Cerebellum (tissue), 5 donors: ENCODE results near the genes OGFOD1, MT2A and MT1H.

- PRO-cap, 3 experiments, result peak in 2 of 3 experiments; most common plus-strand start chr16:55912341 (in 2); most common minus-strand start chr16:55912080 (in 1)
- RAMPAGE, long total RNA, result no peak
Observed at GRCh38 chr16:55911781-55912582, 36.8 kb upstream of the CES5A start.

DNA sequence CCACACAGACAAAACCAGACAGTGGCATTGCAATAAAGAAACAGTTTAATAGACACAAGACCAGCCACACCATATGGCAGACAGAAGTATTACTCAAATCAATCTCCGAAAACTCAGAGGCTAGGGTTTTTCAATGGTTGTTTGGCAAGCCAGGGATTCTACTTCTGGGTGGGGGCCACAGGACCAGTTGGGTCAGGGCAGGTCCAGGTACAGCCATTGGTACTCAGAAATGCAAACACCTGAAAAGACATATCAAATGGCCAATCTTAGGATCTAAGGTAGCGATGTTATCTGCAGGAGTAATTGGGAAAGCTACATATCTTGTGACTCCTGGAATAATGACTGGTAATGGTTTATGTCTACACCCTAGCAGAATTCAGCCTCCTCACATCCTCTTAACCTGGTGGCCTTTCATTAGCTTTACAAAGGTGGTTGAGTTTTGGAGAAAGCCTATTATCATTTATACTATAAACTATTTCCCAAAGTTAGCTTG is 40.8 kb upstream of the CES5A start:
- PRO-cap, 3 experiments, result no peak in any of the 3 experiments
- RAMPAGE, long total RNA, result no peak

- PRO-cap, 3 experiments, result no peak in any of the 3 experiments
- RAMPAGE, long total RNA, result no peak
Observed at GRCh38 chr16:56385767-56386462, 39.4 kb downstream of the AMFR start.

GRCh38 chr16:56389463-56390293 is 35.7 kb downstream of the AMFR start:
- PRO-cap, 3 experiments, result no peak in any of the 3 experiments
- RAMPAGE, long total RNA, result no peak

DNA sequence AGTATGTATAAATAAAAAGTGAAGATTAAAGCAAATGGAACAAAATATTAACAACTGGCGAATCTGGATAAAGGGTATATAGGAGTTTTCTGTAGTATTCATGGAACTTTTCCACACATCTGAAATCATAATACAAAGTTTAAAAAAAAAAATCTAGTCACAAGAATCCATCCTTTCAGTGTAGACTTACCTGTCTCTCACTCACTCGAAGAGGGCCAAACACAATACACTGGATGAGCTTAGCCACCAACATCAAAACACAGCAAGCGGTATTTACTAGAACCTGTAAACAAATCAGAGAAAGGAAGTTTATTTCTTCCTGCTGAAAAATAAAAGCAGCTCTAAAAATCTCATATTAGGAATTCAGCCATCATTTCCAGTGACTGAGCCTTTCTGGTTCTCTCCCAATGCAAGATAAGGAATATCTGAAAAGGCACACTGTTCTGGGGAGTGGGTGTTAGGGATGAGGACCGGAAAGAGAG is 11.2 kb downstream of the AMFR start:
- PRO-cap, 3 experiments, result no peak in any of the 3 experiments
- RAMPAGE, long total RNA, result no peak

- PRO-cap, 3 experiments, result no peak in any of the 3 experiments
- RAMPAGE, long total RNA, result no peak
Observed at GRCh38 chr16:56450156-56450625, 941 bp downstream of the NUDT21 start.

DNA sequence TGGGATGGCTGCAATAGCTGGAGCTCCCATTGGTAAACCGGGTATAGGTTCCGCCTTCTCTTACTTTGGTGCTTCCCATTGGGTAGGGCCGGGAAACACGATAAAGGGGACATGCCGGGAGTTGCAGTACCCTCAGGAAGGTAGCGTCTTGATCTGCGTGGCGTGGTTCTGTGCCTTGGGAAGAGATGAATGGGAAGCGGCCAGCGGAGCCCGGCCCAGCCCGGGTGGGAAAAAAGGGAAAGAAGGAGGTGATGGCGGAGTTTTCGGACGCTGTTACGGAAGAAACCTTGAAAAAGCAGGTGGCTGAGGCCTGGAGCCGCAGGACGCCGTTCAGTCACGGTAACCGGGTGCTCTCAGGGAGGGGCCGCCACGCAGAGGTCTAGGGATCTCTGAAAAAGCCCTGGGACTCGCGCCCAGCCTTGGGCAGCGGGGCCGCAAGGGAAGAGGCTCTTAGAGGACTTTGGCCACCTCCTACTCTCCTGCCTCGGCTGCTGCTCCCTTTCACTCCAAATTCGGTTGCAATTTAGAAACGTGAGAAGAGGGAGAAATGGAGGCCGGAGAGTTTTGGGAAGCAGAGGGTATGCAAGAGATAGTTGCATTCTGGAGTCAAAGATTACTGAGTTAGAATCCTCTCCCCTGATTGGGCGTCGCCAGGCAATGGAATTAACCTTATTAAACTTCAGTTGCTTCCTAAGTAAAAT is at the start of gene OGFOD1:
TSS of gene OGFOD1 (plus strand) at position 127 of the 701 bp plus-strand sequence.
- PRO-cap, 3 experiments, result peak in 3 of 3 experiments; most common plus-strand start position 94 of the sequence (in 2); most common minus-strand start position 336 of the sequence (in 1)
- RAMPAGE, long total RNA, result no peak

GRCh38 chr16:56606496-56606982 is 1.8 kb upstream of the MT2A start:
- PRO-cap, 3 experiments, result peak in 1 of 3 experiments; most common plus-strand start chr16:56606757 (in 1)
- RAMPAGE, long total RNA, result no peak

DNA sequence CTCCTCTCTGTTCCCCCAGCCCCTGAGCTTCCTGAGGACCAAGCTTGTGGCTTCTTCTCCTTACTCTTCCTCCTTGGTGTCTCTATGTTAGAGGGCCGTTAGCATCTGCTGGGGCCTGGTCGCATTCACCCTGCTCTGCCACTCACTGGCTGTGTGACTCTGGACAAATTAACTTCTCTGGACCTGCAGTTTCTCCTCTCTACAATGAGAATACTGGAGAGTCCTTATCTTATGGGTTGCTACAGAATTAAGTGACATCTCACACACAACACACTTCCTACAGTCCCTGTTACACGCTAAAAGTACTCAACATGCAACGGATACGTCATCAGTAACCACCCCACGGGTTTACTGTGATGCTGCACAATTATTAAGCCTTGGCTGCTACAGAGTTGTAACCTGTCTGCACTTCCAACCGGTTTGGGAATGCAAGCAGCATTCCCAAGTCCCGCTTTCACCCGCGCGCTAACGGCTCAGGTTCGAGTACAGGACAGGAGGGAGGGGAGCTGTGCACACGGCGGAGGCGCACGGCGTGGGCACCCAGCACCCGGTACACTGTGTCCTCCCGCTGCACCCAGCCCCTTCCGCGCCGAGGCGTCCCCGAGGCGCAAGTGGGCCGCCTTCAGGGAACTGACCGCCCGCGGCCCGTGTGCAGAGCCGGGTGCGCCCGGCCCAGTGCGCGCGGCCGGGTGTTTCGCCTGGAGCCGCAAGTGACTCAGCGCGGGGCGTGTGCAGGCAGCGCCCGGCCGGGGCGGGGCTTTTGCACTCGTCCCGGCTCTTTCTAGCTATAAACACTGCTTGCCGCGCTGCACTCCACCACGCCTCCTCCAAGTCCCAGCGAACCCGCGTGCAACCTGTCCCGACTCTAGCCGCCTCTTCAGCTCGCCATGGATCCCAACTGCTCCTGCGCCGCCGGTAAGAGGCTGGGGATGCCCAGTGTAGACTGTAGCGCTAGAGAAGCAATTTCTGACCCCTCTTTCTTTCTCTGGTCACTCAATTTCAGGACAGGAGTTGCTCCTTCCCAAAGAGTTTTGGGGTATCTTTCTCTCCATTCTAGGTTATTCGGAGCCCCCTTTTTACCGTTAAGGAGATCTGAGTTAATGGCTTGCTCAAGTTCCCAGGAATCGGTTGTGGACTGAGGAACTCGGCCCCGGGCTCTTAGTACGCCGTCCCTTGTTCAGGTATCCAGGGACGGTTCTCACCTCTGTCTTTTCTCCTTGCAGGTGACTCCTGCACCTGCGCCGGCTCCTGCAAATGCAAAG is at the start of gene MT2A:
TSS of gene MT2A (plus strand) at position 816 of the 1,262 bp plus-strand sequence.
- PRO-cap, 3 experiments, result peak in 3 of 3 experiments; most common plus-strand start position 816 of the sequence (in 3); most common minus-strand start position 712 of the sequence (in 3)
- RAMPAGE, long total RNA, result start-site peak on the plus strand centred at position 842 of the sequence, 45 bp wide, 259 and 95 reads in 2 replicates

DNA sequence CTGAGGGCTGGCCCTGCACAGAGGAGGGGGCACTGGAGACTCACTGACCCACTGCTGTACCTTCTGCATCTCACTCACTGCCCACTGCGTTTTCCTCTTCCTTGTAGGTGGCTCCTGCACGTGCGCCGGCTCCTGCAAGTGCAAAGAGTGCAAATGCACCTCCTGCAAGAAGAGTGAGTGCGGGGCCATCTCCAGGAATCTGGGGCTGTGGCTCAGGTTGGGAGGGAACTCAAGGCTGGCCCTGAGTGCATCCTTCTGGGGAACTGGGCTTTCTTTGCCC is 718 bp downstream of the MT1E start:
- PRO-cap, 3 experiments, result no peak in any of the 3 experiments
- RAMPAGE, long total RNA, result no peak

- PRO-cap, 3 experiments, result no peak in any of the 3 experiments
- RAMPAGE, long total RNA, result no peak
Observed at GRCh38 chr16:56627130-56627866, 1.7 kb downstream of the MT1E start.

GRCh38 chr16:56631906-56632360 is 526 bp upstream of the MT1M start:
- PRO-cap, 3 experiments, result no peak in any of the 3 experiments
- RAMPAGE, long total RNA, result no peak

DNA sequence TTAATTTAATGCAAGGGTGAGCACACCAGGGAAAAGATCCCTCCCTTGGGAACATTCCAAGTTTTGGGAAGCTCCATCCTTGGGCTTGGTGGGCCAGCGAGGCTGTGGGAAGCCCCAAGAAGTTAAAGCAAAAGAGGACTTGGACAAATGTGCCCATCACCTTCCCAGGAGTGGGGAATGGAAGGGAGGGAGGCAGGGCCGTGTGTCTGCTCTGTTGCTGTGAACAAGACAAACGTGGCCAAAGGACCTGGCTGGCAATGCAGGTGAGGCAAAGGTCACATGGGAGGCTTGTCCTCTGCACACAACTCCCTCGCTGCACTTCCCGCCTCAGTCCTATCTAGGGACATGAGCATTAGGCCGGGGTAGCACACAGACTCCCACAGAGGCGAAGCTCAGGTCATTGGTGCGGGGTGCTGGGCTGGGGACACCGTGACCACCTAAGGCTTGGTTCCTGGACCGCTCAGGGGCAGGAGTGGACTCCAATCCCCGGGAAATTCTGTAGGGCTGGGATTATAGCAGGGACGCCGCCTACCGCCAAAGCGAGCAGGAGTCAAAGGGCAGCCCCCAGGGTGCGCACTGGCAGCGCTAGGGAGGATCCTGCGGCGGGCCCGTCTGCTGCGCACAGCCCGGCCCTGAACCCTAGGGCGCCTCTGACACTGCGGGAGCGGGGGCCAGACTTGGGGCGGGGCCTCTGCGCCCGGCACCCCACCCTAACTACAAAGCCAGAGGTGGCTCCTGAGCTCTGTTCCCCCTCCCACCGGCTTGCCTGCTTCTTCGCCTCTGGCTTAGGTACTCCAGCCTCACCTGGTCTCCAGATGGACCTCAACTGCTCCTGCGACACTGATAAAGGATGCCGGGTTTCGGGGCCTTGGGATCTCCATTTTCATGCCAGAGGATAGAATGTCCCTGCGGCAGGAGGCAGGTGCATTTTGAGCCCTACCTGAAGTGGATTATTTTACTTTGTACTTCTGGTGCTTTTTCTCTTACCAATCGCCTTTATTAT is 4.0 kb upstream of the MT1B start:
- PRO-cap, 3 experiments, result no peak in any of the 3 experiments
- RAMPAGE, long total RNA, result no peak

DNA sequence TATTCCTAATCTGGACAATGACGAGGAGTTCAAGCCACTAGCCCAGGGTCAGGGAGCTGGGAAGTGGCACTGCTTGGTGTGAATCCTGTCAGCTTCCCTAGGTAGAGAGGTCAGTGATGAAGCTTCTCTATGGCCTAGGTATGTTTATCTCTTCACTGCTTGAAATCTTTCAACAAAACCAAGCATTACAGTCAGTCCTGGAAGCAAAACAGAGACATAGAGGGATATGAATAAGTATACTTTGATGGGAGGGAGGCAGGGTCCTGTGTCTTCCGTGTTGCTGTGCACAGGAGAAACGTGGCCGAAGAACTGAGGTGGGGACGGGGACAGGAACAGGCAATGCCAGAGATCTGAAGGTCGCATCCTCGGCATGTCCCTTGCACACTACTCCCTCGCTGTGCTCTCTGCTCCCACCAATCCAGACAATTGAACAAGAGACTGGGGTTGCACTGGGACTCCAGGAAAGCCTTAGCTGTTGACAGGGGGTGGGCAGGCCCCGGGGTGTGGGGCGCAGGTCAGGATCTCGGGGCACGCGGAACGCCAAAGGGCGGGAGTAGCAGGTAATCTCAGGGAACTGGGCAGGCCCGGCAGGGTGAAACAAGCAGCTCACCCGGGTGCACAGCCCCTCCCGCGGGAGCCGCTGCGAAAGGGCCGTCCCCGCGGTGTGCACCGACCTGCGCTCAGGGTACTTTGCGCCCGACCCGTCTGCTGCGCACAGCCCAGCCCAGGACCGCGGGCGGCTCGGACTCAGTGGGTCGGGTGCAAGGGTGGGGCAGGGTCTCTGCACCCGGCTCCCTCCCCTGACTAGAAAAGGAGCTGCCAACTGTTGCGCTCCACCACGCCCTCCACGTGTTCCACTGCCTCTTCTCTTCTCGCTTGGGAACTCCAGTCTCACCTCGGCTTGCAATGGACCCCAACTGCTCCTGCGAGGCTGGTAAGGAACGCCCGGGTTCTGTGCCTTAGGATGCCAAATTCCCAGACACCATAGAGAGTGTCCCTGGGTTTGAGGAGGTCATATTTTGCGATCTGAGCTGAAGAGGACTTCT is at the start of gene MT1H:
TSS of gene MT1H (plus strand) at position 836 of the 1,046 bp plus-strand sequence.
- PRO-cap, 3 experiments, result no peak in any of the 3 experiments
- RAMPAGE, long total RNA, result no peak

DNA sequence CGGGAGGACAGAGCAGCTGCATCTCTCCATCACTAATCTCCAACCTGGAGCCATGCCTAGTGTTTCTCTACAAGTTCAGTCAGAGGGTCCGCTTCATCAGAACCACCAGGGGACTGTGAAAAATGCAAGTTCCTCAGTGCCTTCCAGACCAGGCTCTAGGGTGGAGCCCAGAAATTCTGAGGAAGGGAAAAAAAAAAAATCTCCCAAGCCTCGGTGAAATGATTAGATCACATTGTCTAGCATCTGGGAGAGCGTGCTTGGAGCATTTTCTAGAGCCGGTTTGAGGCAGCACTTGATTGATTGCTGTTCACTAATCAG is 22.4 kb upstream of the HERPUD1 start:
- PRO-cap, 3 experiments, result no peak in any of the 3 experiments
- RAMPAGE, long total RNA, result no peak

DNA sequence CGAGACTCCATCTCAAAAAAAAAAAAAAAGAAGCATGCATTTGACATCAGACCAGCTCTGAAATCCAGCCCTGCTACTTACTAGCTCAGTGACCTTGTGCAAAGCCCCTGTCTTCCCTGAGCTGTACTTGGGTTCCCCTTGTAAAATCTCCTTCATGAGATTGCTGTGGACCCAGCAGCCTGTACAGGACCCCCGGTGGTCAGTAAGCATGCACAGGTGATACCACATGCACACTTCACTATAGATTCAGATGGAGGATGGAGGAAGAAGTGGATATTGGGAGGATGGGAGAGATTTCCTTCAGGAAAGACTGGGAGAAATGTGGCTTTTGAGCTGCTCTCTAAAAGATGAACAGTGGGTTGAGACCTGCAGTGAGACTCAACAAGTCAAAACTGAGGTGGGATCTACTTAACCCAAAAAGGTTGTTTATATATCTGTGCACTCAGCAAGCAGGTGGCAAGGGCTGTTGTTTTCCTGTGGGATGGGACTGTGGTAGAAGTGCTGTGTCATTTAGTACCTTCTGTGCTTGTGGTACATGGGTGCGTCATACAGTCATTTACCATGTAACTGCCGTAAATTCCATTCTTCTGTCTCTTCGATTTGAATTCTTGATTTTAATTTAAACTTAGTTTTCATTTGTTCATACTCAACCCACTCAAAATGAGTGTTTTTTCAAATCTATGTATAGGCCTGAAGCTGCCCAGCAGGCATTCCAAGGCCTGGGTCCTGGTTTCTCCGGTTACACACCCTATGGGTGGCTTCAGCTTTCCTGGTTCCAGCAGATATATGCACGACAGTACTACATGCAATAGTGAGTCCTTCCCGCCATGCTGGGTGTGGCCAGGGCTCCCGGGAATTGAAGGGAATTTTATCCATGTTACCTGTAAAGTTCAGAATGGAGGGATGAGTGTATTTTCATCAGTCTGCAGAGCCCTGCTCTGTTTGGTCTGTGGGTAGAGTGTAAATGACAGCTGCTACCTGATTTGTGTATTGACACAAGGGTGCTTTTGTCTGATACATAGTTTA is 6.9 kb downstream of the HERPUD1 start:
- PRO-cap, 3 experiments, result no peak in any of the 3 experiments
- RAMPAGE, long total RNA, result no peak

GRCh38 chr16:56943199-56944225 is 11.6 kb downstream of the HERPUD1 start:
- PRO-cap, 3 experiments, result no peak in any of the 3 experiments
- RAMPAGE, long total RNA, result no peak

DNA sequence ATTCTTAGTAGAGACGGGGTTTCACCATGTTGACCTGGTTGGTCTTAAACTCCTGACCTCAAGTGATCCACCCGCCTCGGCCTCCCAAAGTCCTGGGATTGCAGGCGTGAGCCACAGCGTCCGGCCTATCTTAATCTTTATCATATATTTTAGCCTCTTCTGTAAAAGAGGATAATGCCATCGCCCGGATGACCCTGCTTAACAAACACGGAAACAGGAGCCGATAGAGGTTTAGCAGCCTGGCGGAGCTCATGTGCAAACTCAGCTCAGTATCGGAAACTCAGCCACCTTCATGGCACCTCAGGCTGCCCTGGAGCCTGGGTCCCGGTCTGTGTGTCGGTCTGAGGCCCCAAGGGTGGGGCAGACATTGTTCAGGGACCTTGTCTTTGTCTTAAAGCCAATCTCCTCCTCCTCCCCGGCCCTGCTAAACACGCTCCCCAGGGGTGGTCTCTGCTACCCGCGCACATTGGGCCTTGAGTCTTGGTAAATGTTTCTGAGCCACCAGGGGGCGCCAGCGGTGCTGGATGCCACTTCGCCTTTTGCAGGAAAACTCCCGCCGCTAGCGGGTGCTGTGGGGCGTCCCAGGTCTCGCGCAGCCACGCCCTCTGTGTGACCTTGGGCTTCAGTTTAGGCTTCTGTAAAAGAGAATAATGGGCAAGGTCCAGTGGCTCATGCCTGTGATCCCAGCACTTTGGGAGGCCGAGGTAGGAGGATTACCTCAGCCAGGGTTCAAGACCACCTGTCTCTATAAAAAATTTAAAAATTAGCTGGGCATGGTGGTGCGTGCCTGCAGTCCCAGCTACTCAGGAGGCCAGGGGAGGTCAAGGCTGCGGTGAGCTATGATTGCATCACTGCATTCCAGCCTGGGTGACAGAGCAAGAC is 2.7 kb downstream of the CETP start:
- PRO-cap, 3 experiments, result no peak in any of the 3 experiments
- RAMPAGE, long total RNA, result no peak

DNA sequence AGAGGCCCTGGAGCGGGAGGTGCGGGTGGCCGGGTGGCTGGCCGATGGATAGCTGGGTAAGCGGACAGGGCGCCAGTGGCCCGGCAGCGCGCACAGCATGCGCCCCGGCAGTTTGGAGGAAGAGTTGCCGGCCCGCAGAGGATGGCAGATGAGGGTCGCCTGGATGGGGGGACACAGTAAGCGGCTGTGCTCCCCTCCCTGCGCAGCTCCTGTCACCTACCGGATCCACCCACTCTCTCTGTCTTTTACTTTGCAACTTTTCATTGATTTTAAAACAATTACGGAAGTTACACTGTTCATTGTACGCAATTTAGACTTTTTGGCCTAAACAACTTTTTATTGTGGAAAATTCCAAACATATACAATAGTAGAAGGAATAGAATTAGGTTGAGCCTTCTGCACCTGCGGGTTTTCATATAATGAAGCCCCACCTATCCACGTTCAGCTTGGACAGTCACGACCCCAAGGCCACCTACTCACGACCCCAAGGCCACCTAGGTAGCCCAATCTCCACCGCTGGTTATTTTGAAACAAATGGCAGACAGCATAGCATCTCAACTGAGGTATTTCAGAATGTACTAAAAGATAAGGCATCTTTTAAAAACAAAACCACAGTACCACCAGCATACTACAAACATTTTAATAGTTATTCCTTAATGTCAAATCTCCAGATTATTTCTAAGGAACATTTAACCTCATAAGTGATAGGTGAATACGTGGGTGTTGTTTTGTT is 531 bp downstream of the NLRC5 start:
- PRO-cap, 3 experiments, result no peak in any of the 3 experiments
- RAMPAGE, long total RNA, result no peak

DNA sequence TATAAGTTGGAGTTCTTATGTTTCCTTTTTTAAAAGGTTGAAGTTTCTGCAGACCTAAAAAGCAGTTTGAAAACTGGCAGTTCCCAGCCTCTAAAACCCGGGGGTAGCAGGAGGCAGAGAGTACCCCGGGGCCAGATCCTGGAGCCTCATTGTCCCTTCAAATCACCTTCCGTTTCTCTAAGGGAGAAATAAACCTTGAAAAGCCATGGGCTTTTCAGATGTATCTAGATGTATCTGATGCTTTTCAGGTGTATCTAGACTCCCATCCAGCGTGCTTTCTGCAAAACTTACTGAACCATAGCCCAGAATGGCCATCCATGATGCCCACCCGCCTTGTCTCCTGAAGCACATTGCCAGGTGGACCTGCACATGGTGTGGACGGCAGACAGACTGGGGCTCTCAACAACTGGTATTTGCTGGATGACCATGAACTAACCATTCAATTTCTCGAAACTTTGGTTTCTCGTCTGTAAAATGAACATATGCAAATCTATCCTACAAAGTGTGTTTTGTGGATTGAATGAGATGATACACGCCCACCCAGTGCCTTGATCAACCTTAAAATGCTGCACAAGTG is 1.3 kb downstream of the NLRC5 start:
- PRO-cap, 3 experiments, result no peak in any of the 3 experiments
- RAMPAGE, long total RNA, result no peak